Neutrophil (primary cell): ENCODE measurements around the genes PRADC1 and CCT7.

DNA sequence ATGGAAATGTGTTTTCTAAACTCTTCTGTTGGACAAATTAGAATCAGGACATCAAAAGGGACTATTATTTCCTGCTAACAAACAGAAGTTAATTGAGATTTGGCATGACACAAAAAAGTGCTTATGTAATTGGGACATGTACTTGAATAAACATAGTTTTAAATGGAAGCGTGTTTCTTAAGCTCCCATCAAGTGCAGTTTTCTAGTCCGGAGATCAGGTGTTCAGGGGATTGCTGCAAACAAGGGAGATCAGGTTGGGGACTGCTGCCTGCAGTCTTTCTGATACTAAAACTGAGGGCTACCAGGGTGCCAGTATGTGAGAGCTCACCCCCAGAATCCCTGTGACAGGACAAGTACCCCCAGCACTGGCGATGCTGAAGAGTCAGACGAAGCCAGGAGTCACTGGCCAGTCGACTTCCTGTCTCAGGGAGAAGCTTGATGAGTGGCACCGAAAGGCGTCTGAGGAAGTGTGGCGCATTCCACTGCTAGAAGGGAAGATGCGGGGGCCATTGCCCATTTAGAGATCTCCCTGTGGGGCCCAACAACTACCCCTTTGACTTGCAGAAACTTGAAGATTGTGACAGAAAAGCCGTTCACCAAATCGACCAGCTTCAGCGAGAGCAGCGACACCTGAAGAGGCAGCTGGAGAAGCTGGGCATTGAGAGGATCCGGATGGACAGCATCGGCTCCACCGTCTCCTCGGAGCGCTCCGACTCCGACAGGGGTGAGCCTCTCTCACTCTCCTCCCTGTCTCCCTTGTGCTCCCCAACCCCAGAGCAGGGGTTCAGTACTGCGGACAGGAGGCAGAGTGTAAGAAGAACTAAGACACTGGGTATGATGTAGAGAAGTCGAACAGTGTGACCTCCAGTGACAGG lies 22.0 kb downstream of the MXD1 start:
- PRO-cap: no peak

DNA sequence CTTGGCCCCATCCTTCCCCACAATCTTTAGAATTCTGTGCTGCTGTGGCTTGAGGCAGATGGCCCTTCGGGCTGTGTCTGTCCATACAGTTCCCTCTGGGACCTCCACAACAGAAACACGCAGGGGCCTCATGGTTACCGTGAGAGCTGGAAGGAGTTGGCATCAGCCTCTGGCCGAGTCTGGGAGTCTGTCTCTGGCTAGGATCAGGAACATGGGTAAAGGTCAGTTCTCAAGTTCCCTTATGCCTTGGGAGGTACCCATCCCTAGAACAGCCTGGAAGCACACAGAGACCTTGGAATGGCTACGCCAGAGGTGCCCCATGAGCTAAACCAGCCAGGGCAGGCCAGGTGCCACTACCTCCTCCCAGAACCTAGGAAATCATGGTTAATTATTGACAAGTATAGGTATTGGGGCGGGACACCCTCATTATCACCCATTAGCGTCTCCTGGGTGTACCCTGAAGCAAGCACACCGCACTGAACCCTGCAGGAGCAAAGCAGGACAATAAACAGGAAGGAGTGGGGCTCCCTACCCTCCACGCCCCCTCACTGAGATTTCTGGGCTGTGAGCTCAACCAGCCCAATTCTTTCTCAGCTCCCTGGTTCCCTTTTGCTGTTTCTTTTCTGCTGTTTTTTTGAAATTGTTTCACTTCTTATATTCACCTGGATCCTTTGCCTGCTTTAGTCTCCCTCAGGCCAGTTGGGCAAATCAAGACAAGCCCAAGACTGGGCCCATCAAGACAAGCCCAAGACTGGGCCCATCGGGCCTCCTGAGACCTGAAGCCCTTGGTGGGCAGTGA lies 3.0 kb upstream of the ASPRV1 start:
- PRO-cap: no peak

- PRO-cap: bidirectional peak, plus-strand start at chr2:69977491, minus-strand start at chr2:69977281
These were observed 15.8 kb upstream of the ASPRV1 start for GRCh38 chr2:69977214-69977710.

GRCh38 chr2:70087543-70088568 lies 579 bp downstream of the PCBP1 start:
- PRO-cap: bidirectional peak, plus-strand start at chr2:70088320, minus-strand start at chr2:70088208

DNA sequence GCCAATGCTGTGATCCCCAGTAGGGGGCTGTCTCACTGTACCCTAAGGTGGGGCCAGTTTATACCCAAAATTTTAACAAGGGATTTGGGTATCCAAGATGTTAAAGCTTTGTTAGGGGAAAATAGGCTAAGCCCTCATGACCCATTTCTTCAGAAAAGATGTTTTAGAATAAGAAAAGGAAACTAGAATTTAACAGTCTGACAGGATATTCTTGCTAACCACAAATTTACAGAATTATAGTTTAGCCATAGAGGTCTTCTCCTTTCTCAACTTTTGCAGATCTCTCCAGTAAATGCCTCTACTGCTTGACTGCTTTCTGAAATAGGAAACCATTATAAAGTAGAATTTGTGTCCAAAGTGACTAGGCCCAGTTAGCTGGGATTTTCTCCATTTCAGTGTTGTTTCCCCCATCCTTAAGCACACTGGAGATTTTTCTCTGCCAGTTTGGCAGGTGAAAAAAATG lies 16.5 kb downstream of the PCBP1 start:
- PRO-cap: no peak

GRCh38 chr2:70122765-70123775 lies 35.8 kb downstream of the PCBP1 start:
- PRO-cap: no peak

DNA sequence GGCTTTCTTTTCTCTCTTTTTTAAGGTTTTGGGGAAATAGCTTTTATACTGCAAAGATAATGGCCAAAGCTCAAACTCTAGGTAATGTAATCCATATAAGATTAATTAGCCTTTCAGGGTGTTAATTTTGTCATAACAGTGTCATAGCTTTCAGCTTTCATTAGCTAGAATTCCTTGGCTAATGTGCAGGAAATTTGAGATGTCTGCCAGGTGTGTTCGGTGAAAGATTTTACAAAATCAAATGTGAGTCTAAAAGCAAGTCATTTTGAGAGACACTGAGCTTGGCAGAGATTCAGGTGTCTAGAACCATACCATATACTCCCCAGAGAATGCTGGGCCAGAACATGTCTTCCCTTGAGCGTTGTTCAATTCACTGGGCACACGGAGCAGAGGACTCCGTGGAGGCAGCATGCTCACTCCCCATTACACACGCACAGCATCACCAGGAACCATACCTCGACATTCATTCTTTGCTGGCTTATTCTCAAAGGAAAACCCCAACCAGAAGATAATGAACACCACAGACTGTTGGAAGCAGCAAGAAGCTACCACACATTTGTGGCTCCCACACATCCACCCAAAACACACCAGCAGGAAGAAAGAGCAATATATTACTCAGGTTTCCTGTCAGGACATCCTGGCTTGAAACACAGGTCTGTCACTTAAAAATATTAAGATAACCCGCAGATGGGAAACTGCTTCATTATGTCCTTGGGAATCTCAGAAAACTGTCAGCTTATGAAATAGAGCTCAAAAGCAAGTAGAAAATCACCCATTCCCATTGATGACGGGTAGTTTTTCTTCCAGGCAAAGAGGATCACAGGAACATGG lies 46.2 kb downstream of the PCBP1 start:
- PRO-cap: no peak

- PRO-cap: no peak
These were observed 37.0 kb downstream of the TGFA start for GRCh38 chr2:70516578-70517015.

GRCh38 chr2:71138357-71138794 lies 7.9 kb downstream of the MPHOSPH10 start:
- PRO-cap: no peak

DNA sequence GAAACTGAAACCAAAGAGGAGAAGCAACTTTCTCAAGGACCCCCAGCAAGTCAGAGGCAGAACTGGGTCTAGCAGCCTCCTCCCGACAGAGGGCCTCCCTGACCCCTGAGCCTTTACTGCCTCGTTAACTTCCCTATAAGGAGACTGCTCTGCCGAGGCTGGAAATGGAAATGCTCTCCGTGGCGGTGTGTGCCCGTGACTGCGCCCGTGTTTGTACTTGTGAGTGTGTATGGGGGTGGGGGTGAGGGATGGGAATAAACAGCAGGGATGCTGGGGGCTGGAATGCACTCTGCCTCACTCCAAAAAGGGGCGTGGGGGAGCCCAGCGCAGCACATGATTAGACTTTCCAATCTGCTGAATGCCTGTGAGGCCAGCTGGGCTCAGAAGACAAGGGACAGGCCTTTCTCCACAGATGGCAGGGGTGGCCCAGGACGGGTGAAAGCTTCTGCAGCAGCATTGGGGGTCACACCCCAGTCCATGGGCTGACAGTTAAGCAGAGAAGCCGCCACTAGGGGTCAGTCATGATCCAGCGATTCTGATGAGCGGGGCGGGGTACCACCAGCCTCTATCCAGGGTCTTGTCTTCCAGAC lies 26.8 kb downstream of the MPHOSPH10 start:
- PRO-cap: no peak

DNA sequence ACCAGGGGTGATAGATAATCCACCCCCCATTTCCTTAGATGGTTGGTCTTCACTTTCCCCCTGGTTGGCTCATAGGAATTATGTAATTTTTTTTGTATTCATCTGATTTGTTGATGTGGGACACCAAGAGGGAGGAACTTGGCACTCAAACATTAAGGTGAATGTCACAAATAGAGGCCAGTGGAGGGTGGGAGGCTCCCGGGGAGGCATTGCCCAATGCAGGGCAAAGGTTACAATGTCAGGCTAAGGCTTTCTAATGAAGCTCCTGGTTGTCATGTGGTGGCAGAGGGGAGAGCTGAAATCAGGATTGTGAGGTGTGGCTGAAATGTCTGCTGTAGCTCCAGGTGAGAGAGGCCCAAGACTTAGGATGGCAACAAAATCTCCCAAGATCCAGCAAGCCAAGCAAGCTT lies 42.7 kb downstream of the MPHOSPH10 start:
- PRO-cap: no peak

DNA sequence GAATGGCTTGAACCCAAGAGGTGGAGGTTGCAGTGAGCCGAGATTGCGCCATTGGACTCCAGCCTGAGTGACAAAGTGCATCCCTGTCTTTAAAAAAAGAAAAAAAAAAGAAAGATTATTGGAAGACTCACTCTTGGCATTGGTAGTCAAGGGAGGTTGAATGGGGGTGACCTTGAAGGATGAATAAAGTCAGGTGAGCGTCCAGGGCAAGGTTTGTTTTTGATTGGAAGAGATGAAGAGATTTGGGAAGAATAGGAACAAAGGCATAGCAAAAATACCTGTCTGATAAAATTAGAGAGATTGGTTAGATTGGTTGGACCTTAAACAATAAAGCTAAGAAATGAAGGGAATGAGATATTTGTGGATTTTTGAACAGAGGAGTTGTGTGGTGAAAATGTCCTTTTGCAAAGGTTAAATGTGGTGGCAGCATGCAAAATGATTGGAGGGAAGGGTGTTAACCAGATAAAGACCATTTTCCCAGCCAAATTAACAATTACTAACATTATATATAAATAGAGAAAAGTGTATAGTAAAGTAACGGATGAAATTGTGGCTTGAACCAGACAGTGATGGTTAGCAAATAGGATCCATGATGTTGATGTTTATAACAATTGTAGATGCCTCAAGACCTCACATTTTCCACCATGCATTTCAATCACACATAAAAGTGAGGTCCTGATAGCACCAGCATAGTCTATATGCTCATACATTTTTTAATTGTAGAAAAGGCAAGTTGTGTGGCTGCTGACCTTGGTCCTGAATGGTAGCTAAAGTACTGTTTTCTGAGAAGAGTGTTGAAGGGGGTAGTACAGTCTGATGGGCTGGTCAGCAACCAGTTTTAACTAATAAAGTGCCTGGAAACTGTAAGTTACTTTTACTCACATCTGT lies 15.6 kb downstream of the ZNF638 start:
- PRO-cap: no peak

DNA sequence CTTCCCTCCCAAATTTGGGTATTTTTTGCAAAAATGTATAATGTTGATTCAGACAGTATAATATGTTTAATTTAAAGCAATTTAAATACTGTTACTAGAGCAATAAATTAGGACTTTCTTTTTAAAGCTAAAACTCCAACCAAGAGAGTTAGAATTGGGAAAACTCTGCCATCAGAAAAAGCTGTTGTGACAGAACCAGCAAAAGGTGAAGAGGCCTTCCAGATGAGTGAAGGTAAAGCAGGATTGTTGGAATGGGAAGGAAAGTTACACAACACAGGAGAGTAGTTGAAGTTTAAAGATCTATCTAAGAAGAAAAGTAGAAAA lies 38.1 kb upstream of the DYSF start:
- PRO-cap: no peak

DNA sequence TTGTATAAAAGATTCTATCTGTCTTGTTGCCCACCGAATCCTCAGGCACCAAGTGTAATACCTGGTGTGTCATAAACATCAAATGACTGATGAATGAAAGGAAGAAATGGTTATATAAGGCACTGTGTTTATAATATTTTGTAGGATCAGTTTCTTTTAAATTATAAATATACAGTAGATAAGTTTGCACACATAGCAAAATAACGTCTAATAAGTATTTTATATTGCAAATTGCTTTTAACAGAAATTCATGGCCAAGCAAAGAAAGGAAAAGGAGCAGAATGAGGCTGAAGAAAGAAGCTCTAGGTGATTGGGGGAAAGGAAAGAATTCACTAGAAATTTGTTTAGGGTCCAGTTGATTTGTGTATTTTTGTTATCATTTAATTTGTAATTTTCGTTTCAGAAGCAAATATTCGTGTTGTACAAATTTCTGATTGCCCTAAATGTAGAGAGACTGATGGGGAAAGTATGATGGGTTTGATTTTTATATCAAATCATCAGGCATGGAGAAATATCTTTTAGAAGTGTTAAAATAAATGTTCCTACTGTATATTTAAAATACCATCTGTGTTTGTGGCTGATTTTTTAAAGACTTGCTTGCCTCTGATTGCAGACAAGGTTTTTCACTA lies 31.9 kb upstream of the DYSF start:
- PRO-cap: no peak

GRCh38 chr2:71964883-71965493 lies 182.7 kb downstream of the CYP26B1 start:
- PRO-cap: no peak

- PRO-cap: no peak
These were observed 151.2 kb upstream of the CYP26B1 start for GRCh38 chr2:72298721-72299491.

- PRO-cap: no peak
These were observed 6.3 kb downstream of the PRADC1 start for GRCh38 chr2:73226659-73227199.

GRCh38 chr2:73232607-73233329 lies at the start of gene PRADC1:
Gene PRADC1 (minus strand): TSS chr2:73233239.
- PRO-cap: unidirectional peak, minus-strand start at chr2:73233199; unidirectional peak, minus-strand start at chr2:73233231

DNA sequence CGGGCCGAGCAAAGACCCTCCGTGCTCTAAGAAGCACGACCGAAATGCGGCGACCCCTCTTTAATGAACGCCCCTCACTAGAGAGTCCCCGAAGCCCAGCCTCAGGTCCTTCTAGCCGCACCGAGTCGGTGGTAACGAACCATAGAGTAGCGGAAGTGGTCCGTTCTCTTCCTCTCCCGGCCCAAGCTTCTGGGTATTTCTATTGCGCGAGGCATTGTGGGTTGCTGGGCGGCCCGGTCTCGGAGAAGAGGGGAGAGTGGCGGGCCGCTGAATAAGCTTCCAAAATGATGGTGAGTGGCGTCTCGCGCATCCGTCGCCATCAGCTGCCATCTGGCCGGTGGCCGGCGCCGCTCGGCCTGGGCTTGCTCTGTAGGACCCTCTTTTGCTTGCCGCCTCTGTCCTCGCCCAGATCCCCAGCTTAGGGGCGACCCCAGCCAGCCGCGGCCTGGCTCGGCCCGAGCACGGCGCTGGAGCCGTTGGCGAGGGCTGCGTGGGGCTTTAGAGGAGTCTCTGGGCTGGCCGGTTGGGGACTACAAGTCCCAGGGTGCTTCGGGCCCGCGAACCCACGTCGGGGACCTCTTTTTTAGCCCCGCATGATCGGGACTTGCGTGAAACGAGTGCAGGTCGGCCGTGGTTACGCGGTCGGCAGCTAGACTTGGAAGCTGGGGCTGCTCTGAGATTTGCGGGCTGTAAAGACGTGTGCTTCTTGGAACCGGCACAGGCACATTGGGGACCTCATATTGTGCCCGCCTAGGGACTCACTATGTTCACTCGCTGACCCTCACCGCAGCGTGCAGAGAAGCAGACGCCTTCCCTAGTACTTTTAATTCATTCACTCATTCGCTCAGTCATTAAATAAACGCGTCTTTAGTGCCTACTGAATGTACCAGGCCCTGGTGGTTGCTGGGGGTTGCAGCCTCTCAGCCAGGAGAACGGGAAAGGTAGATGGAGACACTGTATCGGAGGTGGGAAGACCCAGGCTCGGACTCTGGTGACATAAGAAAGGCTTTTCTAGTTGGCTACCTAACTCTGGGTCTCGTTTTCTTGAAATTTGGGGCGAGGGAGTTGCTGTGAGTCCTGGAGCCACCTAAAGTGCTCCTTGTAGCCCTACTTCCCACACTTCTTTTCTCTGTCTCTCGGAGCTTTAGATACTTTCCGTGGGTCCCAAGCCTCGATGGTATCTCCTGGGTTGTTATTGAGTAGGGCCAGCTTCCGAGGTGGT lies at the start of gene CCT7:
CCT7 (plus strand) TSS at position 214 of the 1,222 bp plus-strand sequence.
- PRO-cap: unidirectional peak, plus-strand start at position 236 of the sequence

- PRO-cap: no peak
These were observed 17.0 kb downstream of the CCT7 start for GRCh38 chr2:73250982-73251683.